SUDHL5 (cell line): ENCODE data around the genes RPS6KB2, CABP4, TBX10, UNC93B1 and NDUFS8.

DNA sequence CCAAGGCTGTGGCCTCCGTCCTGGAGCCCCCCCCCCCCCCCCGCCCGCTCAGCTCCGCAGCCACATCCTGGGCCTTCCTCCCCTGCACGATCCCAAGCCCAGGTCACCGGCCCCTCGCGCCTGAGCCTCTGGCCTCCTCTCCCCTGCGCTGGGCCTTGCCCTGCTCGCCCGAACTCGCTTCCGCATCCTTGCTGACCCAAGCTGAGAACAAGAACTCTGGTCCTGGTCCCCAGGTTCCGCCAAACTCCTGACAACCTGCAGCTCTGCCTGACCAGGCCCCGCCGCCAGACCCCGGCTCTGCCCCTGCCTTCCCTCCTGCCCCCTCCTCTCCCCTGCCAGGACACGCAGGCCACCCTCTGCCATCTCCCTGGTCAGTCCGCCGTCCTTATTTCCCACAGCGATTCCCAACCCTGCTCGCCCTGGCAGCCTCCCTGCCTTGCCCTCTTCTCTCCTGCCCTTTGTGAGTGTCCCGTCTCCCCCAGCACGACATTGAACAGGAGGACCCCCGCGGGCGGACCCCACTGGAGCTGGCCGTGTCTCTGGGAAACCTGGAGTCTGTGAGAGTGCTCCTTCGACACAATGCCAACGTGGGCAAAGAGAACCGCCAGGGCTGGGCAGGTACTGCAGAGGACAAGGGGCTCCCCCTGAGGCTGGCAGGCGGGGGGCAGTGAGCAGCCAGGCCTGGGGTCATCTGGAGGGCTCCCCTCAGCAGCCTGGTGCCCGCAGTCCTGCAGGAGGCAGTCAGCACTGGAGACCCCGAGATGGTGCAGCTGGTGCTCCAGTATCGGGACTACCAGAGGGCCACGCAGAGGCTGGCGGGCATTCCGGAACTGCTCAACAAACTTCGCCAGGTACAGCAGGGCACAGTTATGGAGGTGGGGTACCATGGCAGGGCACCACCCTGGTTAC is 747 bp downstream of the ANKRD13D start:
- PRO-cap: no peak

DNA sequence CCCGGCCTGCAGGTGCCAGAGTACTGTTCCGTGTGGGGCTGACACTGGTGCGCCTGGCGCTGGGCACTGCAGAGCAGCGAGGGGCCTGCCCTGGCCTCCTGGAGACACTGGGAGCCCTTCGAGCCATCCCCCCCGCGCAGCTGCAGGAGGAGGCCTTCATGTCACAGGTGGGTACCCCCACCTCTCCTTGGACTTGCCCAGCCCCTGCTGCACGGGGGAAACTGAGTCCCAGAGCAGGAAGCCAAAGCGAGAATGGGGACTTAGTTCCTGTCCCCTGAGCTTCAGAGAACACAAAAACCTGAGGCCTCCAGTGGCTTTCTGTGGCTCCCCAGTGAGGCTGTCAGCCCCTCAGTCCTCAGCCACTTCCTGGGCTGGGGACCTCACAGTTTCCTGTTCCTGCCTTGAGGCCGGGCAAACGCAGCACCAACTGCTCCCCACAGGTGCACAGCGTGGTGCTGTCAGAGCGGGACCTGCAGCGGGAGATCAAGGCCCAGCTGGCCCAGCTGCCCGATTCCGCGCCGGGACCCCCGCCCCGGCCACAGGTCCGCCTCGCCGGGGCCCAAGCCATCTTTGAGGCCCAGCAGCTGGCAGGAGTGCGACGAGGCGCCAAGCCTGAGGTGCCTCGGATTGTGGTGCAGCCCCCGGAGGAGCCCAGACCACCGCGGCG is 5.2 kb downstream of the TBC1D10C start:
- PRO-cap: bidirectional peak, plus-strand start at position 443 of the sequence, minus-strand start at position 322 of the sequence

GRCh38 chr11:67428035-67428698 is at the start of gene RPS6KB2:
Gene RPS6KB2 (plus strand): TSS chr11:67428494.
- PRO-cap: bidirectional peak, plus-strand start at chr11:67428135, minus-strand start at chr11:67428111; bidirectional peak, plus-strand start at chr11:67428494, minus-strand start at chr11:67428174

- PRO-cap: unidirectional peak, plus-strand start at chr11:67441423
Measured at GRCh38 chr11:67440421-67441569, 2.5 kb downstream of the CORO1B start.

- PRO-cap: no peak
Measured at GRCh38 chr11:67441575-67441826, 1.8 kb downstream of the CORO1B start.

- PRO-cap: no peak
Measured at GRCh38 chr11:67455020-67455476, at the start of gene CABP4. Gene CABP4 (plus strand): TSS chr11:67455354.

DNA sequence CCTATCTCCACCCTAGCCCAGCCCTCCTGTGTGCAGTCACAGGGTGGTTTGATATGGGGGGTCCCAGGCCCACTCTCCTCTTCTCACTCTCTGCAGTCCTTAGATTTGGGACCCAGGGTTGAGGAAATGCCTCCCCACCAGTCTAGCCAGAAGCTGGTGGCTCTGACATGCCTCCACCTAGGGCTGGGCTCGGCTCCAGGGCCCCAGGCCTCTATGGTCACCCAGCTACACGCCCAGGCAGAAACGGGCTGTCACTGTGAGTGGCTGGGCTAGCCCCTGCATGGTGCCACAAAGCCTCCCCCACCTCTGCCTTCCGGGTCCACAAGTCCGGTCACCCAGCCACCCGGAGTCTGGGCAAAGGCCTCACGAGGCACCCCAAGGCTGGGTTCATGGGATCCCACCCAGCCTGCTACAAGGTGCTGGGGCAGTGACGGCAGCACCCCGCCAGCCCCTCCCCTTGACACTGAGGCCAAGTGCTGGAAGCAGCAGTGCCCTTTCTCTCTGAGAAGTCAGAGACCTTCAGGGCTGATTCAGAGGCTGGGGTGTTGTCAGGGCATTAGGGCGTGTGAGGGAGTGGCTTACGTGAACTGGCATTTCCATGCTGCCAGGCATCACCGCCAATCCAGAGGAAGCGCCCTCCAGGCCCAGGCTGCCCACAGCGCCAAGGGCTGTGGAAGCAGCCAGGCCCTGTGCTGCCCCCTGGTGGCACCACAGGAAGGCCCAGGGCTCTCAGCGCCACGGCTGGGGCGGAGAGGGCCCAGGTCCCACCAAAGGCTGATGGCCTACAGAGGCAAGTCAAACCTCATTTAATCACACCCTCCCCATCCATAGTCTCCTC is 650 bp upstream of the PITPNM1 start:
- PRO-cap: no peak

- PRO-cap: no peak
Measured at GRCh38 chr11:67529962-67530297, 6.7 kb upstream of the CABP2 start.

GRCh38 chr11:67619770-67620324 is 9.9 kb downstream of the NUDT8 start:
- PRO-cap: no peak

- PRO-cap: no peak
Measured at GRCh38 chr11:67639639-67640075, at the start of gene TBX10. Gene TBX10 (minus strand): TSS chr11:67639763.

DNA sequence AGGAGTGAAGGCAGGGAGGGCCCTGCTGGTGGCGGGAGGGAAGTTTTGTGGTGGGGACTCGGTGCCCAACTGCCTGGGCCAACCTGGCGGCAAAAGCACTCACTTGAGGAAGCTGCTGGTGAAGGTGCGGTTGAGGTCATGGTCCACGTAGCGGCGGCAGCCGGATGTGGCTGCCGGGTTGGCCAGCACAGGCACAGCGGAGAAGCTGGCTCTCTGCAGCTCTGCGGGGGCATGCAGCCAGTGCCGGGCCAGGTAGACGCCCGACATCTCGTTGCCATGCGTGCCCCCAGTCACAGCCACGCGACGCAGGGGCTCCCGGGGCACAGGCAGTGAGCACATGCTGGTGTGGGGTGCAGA is 3.8 kb downstream of the ACY3 start:
- PRO-cap: no peak

- PRO-cap: no peak
Measured at GRCh38 chr11:67779156-67779542, 104.7 kb upstream of the ALDH3B2 start.

DNA sequence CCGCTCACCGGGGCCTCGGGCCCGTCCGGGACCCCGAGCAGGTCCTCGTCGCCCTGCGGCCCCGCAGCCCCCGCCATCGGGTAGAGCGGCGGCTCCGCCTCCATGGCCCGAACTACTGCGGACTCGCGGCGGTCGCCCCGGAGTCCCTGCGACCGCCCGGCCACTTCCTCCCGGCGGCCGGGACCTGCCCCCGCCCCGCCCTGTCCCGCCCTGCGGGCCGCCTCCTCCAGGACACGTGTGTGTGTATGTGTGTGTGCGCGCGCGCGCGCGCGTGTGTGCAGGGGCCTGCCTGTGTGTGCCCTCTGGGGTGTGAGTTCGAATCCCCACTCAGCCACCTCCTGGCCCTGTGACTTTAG is at the start of gene UNC93B1:
UNC93B1 (minus strand) TSS at position 158 of the 356 bp plus-strand sequence.
- PRO-cap: unidirectional peak, minus-strand start at position 117 of the sequence; unidirectional peak, minus-strand start at position 148 of the sequence

DNA sequence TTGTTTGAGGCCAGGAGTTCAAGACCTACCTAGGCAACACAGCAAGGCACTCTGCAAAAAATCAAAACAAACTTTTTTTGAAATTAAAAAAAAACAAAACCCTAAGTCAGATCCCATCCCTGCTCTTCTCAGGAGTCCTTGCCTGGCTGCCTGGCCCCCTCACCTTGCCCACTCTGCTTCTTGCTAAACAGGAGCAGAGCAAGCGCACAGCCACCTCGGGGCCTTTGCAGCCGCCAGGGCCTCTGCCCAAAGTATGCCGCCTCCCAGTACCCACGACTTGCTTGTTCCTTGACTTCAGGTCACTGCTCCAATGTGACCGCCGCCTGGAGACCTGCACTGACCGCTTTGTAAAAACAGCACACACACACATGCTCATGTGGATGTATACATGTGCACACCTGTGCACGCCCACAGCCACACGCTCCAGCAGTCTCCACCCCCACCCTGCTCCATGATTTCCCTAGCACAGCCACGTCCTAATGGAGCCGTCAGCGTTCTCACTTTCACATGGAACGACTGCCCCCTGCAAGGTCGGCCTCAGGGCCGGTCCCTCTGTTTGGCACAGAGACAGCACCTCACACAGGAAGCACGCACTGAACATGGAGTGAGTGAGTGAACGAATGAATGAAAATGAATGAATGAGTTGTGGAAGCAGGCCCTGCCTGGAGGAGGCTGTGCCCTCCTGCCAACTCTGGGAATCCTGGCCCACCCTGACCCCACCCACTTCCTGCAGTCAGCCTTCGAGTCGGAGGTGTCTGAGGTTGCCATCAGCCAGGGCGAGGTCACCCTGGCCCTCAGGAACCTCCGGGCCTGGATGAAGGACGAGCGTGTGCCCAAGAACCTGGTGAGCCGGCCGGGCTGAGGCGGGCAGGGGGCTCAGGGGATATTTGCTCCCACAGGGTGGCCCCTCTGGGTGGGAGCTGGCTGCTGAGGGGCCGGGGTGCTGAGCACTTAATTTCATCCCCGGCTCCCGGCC is 8.0 kb downstream of the ALDH3B1 start:
- PRO-cap: no peak

DNA sequence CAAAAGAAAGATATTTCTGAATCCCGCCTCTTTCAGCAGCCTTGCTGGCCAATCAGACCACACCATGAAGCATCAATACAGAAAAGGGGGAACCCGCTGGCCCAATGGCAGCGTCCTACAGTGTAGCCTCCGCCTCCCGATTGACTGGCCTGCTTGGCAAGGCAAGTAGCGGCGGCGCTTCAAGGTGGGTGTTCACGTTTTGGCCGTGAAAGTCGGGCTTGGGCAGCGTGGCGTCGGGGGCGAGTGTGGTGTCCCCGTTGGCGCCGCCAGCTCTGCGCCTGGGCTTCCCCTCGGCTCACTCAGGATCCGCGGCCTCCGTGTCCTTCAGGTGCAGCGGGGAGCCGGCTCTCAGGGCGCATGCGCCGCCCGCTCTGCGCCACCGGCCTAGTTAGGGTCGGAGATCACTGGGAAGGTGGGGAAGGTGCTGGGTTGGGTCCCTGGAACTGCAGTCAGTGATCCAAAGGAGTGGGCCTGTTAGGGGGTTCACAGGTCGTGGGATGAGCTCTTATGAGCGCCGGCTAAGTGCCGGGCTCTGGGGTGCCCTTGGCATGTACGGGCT is at the start of gene NDUFS8:
NDUFS8 (plus strand) TSS at position 132 of the 559 bp plus-strand sequence.
- PRO-cap: bidirectional peak, plus-strand start at position 164 of the sequence, minus-strand start outside the sequence; bidirectional peak, plus-strand start at position 404 of the sequence, minus-strand start at position 301 of the sequence

DNA sequence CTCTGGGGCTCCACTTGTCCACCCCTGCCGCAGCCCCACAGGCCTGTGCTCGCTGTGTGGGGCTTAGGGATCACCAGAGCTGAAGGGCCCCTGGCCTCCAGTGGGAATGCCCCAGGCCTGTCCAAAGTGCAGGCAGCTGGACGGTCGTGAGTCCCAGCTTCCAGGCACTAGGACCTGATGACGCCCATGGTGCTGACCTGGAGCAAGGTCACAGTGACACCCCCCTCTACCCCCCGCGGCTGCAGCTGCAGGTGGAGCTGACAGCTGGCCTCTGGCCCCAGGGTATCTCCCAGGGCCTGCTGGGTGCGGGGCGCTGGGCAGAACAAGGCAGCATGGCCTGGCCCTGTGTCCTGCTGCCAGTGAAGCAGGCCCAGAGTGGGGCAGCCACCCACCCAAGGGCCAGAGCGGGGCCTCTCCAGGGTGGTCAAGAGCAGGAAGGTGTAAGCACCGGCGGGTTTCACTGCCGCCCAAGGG is 619 bp upstream of the TCIRG1 start:
- PRO-cap: no peak

- PRO-cap: no peak
Measured at GRCh38 chr11:68050438-68051143, 11.8 kb downstream of the TCIRG1 start.

DNA sequence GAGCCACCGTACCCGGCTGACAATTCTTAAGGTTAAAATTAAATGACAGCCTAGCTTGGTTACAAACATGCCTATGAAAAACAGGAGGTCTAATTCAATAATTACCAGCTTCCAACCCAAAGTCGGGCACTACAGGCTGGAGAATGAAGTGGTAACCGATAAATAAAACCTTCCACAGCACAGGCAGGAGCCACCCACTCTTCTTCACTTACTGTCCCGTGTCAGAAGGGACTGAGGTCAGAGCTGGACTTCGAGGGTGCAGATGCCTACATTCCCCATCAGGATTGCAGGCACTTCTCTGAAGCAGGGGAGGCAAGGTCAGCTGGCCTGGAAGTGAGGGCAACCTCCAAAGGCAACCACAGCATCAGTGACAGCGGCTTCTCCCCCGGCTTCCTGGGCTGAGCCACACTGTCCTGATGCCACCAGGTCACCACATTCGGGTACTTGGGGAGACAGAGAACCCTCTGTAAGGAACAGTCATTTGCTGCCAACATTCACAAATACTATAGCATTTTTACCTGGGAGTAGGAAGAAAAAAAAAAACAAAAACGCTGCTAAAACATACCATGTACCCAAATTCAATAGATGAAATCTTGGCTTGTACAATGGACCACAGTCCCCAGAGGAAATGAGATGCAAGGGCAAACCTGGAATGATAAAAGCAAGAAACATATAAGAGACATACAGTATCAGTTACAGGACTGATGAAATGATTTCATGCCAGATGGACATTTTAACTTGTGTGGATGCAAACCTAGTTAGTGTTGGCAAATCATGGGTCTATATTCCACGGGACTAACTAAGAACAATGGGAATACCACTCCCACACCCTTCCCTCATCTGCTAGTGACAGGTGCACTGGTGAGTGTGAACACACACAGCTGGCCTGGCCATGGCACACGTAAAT is 22.8 kb downstream of the TCIRG1 start:
- PRO-cap: no peak

- PRO-cap: no peak
Measured at GRCh38 chr11:68090504-68091173, 30.5 kb downstream of the CHKA start.

DNA sequence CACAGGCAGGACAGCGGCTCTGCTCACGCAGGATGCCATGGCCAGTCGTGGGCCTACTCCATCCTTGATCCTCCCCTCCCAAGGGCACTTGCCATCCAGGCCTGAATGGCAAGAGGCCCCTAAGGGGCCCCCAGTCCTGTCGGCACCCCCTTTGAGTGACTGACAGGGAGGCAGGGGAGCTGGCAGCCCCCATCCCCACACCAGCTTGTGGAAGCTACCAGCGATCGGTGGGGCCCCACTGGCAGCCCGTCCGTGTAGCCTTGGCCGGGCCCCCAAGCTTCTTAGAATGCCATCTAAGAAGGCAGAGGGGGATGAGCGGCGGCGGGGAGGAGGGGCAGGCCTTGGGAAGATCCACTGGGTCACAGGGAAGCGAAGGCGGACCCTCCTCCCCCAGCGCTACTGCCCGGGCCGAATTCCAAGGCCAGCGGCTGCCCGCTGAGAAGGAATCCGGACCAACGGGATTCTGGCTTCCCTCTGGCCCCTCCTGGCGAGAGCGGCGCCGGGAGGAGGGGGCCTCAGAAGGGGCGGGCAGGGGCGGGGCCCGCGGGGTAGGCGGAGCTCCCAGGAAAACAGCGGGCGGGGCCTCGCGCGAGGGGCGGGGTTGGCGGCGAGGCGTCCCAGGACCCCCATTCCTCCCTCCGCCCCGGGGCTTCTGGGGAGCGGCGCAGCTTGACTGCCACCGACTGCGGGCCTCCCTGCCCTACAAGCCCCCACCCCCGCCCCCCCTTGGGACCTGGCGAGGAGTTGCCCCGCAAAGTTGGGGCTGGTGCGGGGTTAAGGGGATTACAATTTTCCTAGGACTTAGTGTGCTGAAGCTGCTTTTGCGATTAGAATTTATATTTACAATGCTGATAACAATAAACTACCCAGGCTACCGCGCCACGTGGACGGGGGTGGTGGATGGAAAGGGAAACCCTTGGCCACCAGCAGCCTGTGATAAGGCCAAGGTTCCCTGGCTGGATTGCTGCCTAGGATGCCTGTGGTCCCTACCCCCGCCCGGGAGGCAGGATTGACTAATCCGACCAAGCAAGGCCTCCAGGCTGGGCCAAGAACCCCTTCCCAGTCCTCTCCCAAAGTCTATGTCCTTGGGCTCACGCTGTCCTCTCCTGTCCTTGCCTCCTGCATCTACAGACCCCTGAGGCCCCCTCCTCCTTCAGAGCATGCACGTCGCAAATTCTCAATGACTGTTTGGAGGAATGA is 7.2 kb upstream of the CHKA start:
- PRO-cap: no peak